Neural cell (in vitro differentiated cells): ENCODE data around the gene TMEM170A.

DNA sequence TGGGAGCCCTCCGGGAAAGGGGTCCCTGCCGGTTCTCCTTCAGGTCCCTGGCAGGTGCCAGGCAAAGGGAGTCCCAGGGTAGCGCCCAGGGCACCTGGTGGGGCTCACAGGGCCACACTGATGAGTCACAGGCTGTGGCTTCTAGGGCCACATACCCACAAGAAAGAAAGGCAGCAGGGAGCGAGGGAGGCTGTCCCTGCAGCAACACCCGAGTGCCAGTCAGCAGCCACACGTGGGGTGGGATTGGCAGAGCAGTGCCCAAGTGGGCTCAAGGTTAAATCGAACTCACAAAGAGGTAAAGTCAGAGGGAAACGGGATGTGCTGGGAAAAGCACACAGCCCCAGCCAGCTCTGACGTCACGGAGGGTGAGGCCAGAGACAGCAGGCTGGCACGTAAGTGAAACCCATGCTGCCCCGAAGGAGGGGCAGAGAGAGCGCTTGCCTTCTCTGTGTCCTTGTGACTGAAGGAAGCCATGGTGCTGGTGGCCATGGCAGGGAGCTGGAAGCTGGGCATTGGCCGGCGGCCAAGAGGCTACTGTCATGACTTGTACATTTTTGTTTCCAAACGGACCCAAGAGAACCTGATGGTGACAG lies 33.8 kb downstream of the FA2H start:
- RAMPAGE, long total RNA, result no peak

- RAMPAGE, long total RNA, result no peak
Measured at GRCh38 chr16:74743526-74744410, 30.9 kb downstream of the FA2H start.

GRCh38 chr16:74874198-74874722 lies 99.6 kb upstream of the FA2H start:
- RAMPAGE, long total RNA, result no peak

GRCh38 chr16:74903772-74904326 lies 81.1 kb downstream of the WDR59 start:
- RAMPAGE, long total RNA, result no peak

- RAMPAGE, long total RNA, result no peak
Measured at GRCh38 chr16:75000483-75001745, 2.1 kb downstream of the ZNRF1 start.

DNA sequence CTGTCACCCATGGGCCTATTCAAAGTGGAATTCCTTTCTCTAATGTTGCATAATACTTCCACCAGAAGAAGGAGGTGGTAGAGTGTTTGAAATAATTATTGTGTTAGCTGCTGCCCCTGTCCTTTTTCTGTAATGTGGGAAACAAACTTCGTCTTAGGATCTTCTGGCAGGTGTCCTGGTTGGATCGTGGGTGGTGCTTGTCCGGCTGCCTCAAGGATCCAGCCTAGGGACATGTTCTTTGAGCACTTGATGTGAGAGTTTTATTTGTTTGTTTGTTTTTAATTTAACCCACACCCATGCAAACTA lies 46.0 kb downstream of the ZNRF1 start:
- RAMPAGE, long total RNA, result no peak

DNA sequence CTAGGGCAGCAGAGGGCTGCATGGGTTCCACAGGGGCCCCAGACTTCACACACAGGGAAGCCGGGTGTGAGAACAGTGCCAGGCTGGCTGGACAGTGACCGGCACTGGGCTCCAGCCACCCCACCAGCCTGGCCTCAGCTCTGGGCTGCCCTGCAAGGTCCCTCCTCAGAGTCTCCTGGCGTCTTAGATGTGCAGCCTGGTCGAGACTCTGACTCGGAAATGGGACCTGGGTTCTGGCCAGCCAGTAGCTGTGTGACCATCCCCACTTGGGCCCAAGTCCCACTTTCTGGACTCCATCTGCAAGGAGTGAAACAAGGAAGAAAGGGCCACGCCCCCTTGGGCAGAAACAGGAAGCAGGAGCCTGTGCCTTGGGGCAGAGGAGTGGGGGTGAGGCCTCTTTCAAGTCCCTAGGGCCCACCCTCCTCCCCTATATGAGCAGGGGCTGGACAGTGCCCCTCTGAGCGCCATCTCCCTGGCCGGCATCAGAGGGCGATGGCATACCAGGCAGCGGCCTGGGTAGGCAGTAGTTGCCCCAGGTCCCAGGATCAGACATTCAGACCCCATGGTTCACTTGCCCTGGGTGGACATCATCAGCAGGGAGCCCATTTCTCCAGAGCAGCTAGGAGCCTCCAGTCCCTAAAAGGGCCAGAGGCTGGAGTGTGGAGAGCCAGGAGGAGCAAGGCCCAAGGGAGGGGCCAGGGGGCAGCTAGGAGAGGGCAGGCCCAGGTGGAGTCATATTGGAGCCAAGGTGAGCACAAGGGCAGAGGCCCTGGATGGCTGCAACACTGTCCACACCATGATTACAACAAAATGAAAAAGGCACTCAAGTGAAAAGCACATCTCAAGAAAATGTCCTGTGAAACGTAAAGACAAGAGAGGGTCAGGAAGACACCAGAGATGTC lies 7.1 kb downstream of the BCAR1 start:
- RAMPAGE, long total RNA, result no peak

DNA sequence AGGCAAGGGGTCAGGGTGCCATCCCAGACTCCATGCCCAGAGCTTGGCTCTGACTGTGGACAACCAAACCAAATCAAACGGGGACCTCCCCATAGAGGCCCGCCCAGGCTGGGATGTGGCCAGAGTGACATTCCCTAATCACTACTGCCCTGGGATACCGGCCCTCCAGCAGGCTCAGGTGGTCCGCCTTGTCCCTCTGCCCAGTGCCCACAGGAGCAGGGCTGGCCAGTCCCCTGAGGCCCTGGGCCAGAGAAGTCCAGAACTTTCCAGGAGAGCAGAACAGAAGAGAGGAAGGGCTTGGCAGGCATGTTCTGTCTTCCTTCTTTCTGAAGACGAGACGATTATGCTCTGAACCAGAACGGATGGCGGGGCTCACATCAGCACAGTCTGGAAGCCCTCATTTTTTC lies 12.8 kb upstream of the BCAR1 start:
- RAMPAGE, long total RNA, result no peak

DNA sequence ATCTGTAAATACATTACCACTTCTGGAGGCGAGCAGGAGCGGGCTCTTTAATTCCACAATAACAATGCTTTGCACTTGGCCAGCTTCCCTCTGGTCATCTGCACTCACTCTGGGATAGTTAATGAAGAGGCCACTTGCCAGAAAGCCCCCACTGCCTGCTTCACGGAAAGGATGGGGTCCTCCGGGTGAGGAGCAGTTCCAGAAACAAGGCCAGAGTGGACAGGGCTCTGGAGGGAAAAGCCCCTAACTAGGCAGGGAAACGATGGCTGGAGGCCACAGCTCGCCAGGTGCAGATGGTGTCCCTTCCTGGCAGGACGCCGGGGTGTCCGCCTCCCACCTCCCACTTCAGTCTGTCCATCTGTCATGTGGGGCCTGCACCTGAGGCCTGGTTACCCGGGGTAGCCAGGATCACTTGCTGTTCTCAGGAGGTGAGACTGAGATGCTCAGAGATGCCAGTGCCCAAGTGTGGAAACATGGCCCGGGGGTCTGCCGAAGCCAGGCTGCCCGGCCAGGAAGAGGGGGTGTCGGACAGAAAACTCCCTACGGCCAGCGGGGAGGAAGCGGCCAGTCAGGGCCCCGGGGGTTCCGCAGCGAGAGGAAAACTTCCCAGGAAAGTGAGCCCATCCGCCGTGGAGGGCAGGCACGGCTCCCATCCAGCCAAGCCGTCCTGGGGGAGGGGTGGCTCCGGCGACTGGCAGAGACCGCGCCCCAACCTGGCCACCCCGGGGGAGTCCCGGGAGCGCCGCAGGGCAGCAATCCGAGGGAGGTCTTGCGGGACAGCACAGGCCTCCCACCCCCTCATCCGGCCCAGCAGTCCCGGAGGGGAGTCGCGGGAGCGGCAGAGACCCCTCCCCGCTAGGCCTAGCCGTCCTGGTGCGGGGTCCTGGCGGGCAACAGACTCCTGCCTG lies 13.4 kb upstream of the BCAR1 start:
- RAMPAGE, long total RNA, result no peak

- RAMPAGE, long total RNA, result no peak
Measured at GRCh38 chr16:75293409-75294124, 42.1 kb upstream of the BCAR1 start.

GRCh38 chr16:75380158-75380785 lies 53.0 kb downstream of the CFDP1 start:
- RAMPAGE, long total RNA, result no peak

DNA sequence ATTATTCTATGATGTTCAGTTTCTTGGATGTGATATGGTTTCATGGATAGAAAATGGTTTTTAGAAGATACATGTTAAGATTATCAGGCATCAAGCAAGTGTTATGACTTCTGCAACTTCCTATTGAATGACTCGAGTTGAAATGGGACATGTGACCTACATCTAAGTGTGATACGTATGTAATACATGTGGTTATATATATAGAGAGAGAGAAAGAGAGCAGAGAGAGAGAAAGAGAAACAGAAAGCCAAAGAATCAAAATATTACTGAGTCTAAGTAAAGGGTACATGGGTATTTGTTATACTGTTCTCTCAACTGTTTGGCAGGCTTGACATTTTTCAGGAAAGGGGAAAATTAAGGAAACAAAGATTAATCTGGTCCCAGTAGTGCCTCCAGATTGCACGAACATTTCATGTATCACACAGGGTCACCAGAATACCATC lies 1.6 kb downstream of the TMEM170A start:
- RAMPAGE, long total RNA, result no peak

DNA sequence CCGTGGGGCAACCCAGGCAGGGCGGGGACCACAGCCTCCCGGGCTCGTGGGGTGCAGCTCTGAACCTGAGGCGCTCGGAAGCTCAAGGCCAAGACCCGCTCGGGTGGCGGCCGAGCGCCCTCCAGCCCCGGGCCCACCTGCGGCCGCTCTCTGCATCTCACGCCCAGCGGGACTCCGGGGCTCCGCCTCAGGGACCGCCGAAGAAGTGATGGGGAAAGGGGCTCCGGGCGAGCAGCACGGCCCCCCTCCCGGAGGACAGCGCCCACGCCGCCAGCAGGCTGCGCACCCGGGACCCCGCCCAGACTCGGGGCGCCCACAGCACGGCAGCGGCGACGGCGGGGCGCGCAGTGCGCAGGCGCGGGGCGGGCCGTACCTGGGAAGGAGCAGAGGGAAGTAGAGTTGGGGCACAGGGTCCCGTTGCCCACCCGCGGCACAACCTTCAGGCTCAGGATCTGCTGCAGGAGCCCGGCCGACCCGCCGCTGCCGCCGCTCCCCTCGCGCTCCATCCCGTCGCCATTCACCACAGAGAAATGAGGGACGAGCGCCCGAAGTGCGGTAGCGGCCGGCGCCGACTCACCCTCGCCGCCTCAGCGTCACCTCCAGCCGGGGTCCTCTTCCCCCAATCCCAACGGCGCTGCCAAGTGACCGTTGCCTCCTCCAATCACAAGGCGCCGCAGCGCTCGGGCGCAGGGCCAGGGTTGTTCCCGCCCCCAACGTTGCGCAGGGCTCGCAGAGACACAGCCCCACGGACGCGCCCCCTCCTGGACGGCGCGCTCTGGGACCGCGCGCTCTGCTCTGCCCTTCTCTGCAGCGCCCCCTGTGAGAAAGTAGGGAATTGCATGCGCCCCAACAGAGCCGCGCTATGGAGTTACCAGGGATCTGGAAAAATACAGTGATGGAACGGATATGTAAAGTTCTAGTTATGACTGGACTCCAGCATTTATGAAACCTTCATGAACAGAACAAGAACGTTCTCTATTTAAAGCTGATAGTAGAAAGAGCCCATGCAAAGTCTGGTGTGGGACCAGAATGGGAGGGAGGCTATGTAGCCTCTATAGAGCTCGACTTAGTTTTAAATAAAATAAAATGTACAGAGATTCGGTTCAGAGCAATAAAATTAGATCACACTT lies at the start of gene TMEM170A:
Gene TMEM170A (minus strand): TSS at position 595 of the 1,130 bp plus-strand sequence.
- RAMPAGE, long total RNA, result no peak

DNA sequence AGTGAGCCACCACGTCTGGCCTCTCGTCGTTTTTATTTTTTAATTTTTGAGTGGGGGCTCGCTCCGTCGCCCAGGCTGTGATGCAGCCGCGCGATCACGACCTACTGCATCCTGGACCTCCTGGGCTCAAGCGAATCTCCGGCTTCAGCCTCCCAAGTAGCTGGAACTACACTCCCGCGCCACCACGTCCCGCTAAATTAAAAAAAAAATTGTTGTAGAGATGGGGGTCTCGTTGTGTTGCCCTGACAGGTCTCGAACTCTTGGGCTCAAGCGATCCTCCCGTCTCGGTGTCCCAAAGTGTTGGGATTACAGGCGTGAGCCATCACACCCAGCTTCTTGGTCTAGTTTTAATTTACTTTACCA lies 1.2 kb downstream of the TERF2IP start:
- RAMPAGE, long total RNA, result no peak

- RAMPAGE, long total RNA, result no peak
Measured at GRCh38 chr16:75656938-75657638, 9.5 kb downstream of the TERF2IP start.

DNA sequence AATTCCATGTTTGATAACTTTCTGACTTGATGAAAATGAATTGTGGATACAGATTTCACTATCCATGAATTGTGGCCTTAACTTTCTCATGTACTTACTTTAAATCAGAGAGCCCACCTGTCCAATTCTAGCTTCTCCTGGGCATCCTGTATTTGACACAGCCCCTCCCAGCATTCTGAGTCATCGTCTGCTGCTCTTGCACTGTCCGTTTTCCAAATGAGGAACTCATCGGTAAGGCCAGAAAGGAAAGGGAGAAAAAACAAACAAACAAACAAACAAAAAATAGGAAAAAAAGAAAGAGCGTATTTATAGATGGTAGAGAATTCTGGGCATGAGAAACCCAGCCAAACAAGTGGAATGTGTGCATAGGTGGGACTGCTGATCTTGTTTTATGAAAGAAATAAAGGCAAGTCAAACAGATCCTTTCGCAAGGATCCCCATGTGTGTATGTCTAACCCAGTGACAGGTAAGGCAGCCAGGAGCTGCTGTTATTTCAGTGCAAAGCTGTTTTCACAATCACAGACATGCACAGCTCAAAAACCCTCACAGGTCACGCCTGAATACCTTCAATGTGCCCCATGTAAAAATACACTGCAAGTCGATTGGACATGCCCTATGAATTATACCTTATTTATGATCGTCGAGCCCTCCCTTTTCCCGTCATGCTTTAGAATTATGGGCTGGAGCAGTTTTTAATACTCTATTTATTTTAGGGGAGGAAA lies 361.8 kb downstream of the WWOX start:
- RAMPAGE, long total RNA, result no peak

GRCh38 chr16:78666206-78667159 lies 567.0 kb downstream of the WWOX start:
- RAMPAGE, long total RNA, result no peak

DNA sequence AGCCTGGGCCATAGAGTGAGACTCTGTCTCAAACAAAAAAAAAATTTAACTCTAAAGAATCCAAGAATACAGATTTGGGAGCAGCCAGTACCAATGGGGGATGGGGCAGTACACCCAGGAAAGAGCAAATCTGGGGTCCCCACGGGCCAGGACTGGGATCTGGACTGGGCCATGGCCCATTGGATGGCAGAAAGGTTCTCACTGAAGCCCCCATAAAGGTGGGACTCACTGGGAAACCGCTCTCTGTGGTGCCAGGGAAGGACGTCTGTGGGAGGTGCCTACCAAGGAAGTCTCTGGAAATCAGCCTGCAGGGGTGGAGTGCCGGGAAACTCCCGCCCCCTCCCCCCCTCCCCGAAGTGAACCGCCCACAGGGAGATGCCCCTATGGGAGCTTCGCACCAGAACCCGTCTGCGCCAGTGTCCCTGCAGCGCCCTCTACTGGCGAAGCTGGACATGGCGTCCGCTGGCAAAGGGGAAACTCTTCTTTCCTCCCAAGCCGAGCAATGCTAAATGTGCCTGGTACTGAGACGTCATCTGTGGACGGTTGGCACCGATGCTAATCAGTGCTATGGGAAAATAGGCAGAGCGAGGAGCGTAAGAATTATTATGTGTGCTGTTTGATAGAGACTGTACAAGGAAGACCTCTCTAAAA lies 671.0 kb downstream of the WWOX start:
- RAMPAGE, long total RNA, result no peak

DNA sequence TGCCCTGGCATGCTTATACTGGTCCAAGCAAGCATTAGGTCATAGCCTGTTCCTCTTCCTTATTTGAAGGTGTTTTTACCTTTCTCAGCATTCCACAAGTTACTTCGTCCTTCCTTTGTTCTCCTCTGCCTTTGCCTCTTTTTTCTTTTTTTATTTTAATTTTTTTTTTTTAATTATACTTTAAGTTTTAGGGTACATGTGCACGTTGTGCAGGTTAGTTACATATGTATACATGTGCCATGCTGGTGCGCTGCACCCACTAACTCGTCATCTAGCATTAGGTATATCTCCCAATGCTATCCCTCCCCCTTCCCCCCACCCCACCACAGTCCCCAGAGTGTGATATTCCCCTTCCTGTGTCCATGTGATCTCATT lies 548.7 kb downstream of the MAF start:
- RAMPAGE, long total RNA, result no peak

- RAMPAGE, long total RNA, result no peak
Measured at GRCh38 chr16:79380932-79381376, 219.6 kb downstream of the MAF start.